Ileum (tissue), 1 donor: Measurements from ENCODE around the genes SMURF1 and CNPY4.

DNA sequence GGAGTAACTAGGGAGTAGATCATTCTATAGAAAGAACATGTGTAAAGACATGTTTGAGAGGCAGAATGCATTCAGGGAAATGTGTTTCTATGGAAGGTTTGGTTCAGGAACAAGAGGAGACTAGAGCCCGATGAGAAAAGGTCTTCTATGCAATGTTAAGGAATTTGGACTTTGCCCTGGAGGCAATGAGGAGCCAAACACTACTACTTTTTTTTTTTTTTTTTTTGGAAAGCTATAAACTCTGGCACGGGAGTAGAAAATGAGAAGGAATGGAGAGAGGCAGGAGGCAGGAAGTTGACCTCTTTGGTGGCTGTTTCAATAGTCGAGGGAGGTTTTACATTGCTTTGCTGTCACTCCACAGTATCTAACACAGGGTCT is 44.9 kb downstream of the SMURF1 start:
- PRO-cap: no peak

GRCh38 chr7:99103731-99104327 is 40.1 kb downstream of the SMURF1 start:
- PRO-cap: no peak

DNA sequence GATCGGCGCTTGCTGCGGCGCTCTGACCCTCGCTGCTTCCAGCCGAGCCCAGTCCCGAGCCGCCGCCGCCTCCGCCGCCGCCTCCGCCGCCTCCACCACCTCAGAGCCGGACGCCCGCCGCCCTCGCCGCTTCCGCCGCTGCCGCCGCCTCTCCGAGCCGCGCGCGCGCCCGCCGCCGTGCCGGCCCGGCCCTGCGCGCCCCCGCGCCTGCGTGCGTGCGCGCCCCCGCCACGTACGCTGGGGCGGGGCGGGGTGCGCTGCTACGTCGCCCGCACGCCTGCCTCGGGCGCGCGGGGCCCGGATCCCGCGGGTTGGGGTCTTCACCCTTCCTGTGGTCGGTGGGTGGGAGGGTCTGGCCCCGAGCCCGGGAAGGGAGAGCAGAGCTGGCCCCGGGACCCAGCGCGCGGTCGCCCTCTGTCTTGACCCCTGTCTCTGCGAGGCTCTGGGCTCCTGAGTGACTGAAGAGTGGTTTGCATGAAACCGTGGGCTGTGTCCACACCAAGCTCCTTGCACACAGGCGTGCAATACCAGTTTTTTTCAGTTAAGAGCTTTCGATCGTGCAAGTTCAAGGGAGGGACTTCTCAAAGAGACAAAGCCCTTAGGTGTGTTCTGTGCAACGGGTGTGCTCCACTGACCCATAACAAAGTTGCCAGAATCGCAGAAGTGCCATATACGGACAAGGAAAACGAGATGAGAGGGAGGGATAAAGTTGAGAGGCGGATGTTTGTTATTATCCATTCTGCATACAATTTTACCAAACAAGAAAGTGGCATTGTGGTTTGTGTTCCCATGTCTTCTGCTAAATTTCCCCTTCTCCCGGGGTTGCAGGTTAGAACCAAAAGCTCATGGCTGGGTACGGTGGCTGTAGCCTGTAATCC is at the start of gene SMURF1:
Gene SMURF1 (minus strand): TSS at position 151 of the 878 bp plus-strand sequence.
- PRO-cap: bidirectional peak, plus-strand start at position 235 of the sequence, minus-strand start at position 151 of the sequence

DNA sequence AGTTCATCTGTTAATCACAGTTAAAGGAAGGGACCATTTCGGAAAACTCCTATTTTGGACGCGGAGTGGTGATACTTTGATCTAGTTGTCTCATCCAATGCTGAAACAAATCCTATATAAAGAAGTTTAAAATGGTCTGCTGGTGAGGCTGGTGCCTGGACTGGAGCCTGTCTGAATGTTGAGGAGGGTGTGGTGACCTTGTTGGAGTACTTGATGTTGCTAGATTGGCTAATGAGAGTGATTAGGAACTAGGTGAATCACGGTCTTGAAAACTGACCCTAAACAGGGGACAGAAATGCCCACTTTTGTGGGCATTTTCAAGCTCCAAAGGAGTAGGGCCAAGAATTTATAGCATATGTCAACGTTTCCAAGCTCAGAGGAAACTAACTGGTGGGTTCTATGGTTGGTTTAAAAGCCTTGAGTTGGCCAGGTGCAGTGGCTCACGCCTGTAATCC is 2.0 kb downstream of the ARPC1A start:
- PRO-cap: no peak

- PRO-cap: bidirectional peak, plus-strand start at chr7:99380324, minus-strand start at chr7:99380227
Observed at GRCh38 chr7:99379787-99380936, 5.6 kb downstream of the ARPC1B start.

DNA sequence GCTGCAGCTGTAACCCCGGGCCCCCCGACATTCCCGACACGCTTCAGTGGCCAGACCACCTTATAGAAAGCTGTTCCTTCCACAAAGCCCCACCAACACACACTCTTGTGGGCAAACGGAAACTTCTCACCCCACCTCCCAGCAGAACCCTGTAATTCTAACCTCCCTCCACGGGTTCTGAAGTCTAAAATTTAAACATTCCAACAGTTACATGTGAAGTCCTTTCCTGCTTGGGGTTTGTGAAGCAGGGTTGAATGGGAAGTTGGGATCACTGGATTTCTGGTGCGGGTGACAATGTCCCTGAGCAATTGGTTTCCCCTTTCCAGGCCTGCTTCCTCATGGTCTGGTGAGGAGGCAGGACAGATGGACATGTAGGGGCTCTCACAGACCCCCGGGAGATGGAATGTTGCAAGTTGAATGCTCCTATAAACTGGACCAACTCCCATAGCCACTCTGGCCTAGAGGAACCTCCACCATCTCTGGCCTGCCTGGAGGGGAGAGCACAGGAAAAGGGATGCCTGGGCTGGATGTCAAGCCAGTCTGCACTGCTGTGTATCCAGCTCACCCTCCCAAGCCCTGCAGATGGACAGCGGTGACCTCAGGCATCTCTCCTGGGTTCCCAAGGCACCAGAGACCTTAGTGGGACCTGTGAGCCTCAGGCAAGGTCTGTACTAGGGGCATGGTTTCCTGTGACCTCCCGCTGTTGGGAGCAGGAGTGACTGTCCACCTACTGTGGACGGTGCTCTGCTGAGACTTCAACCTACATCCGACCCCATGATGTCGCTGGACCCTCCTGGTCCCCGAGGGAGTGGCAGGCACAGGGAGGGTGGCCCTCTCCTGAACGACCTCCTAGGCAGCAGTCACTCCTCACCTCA is 11.3 kb downstream of the PDAP1 start:
- PRO-cap: no peak

GRCh38 chr7:99469233-99469927 is 3.3 kb upstream of the ZNF789 start:
- PRO-cap: no peak

DNA sequence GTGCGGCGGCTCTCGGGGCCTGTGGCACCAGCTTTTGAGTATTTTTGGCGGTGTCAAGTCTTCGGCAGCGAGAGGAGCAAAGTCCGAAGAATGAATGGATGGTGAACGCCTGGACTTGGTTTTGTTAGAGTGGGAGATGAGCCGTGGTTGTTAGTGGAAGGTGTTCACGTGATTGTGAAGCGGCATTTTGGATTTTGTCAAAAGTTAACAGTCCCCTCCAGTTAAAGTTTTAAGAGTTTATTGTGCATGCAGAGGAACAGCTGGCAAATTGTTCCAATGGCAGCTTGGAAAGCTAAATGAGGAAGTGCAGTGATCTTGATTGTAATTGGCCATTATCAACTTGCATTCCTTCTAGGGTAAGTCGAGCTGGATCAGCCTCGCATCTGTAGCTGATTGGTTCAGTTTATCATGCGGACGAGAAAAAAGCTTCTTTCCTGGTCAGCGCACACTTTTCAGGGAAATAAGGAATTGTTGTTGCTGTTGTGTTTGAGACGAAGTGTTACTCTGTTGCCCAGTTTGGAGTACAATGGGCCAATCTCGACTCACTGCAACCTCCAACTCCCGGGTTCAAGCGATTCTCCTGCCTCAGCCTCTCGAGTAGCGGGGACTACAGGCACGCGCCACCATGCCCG is 577 bp downstream of the ZNF789 start:
- PRO-cap: no peak

DNA sequence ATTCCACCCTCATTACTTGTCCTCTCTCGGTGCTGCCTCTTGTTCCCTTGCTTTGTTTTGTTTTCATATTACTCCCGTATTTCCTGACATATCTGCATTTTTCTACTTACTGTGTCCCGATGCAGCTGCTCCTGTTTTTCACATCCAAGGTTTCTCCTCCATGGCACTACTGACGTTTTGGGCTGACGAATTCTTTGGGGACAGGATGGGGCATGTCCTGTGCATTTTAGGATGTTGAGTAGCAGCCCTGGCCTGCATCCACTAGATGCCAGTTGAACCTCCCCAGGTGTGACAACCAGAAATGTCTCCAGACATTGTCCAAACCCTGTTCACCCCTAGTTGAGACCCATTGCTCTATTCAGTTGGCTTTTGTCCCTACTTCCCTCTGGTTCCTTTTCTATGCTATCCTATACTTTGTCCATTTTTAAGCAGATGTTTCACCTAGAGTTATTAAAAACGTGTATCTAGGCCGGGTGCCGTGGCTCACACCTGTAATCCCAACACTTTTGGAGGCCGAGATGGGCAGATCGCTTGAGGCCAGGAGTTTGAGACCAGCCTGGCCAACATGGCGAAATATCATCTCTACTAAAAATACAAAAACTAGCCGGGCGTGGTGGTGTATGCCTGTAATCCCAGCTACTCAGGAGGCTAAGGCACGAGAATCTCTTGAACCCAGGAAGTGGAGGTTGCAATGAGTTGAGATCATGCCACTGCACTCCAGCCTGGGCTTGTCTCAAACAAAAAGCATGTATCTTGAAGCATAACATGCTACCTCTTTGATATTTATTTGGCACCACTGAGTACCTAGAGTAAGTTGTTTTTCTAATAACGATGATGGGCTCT is 12.6 kb downstream of the ZNF789 start:
- PRO-cap: no peak

DNA sequence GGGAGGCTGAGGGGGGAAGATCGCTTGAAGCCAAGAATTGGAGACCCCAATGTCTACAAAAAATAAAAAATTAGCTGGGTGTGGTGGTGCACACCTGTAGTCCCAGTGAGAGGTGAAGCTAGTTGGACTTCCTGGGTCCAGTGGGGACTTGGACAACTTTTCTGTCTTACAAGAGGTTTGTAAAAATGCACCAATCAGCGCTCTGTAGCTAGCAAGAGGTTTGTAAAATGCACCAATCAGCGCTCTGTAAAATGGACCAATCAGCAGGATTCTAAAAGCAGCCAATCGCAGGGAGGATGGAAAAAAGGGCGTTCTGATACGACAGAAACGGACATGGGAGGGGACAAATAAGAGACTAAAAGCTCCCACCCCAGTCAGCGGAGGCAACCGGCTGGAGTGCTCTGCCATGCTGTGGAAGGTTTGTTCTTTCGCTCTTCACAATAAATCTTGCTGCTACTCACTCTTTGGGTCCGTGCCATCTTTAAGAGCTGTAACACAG is 1.1 kb upstream of the ZNF394 start:
- PRO-cap: no peak

DNA sequence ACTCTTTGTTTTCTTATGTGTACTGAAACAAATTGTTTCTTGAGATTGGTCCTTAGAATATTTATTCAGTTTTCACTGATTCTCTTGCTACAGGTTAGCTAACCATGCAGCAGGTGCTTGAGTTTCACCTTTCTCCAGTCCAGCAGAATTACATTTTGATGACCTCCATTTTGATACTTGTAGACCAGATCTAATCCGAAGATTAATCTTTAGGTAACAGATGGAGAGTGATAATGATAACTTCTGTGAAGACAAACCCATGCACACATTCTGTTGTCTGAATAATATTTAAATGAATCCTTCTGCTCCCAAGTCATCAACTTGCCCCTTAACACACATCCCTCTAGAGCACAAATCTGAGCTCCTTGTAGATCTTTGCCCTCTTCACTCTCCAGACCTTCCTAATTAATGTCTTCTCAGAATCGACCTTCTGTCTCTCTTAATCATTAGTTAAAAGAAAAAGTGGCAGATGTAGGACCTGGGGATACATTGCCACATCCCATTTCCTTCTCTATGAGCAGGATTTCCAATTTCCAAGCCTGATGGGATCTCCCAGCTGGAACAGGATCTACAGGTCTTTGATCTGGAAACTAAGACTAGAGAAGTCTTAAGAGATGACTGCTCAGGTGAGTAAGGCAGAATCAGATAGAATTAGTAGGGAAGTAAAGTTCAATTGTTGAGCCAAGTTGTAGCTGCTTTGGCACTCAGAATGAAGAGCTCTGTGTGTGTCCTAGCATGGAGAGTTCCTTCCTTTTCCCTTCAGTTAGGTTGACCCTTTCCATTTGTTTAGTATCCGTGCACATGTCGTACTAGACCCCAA is 12.9 kb downstream of the ZNF655 start:
- PRO-cap: no peak

DNA sequence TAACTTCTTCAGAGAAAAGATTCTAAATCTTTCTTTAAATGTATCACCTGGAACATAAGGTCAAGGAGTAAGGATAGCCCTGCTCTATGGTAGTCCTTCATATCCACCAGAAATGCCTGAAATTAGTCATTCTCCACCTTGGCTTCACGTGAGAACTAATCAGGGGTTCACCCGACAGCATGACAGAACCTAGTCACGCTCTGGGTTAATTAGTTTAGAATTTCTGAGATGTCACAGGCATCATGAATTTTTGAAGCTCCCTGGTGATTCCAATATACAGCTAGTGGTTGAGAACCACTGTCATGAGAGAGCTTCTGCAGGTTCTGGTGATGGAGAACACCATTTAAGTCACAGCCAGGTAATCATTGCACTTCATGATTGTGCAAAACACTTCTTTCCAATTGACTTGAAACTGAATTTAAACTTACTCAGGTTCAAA is 30.4 kb downstream of the CYP3A5 start:
- PRO-cap: no peak

DNA sequence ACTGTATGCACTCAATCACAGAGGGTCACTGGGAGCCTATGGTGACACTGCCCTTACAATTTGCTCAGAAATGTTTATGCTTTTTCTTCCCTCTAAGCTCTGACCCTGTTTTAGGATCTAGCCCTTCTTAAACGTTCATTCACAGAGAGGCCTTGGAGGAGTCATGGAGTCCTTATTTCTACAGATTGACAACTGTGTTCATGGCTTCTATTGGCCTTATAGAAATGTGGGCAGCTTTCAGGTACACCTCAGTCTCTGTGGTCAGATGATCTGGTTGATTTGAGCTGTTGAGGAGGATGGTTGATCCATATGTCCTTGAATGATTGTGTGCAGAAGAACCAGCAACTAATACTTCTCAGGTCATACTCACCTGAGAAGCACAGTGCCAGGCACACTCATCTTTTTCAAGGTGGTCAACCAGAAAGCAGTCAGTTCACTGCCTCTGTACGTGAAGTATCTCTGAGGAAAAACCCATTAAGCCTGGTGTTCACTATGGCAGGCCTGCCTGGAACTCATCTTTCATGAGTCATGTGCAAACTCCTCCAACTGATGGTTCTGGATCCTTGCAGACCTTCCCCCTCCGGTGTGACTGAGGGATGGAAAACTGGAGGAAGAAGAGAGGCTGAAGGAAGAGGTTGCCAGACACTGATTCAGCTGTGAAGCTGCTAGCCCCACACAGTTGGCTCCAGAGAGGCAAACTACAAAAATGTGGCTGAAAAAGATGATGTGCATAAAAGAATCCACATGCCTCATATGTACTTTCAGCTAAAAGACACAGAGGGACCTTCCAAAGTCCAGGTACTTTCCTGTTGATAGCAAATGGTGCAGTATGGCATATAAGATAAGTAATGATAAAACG is 2.9 kb downstream of the CYP3A5 start:
- PRO-cap: bidirectional peak, plus-strand start at position 616 of the sequence, minus-strand start at position 517 of the sequence

- PRO-cap: unidirectional peak, minus-strand start at chr7:99780778
Observed at GRCh38 chr7:99780464-99781380, 3.3 kb downstream of the CYP3A4 start.

- PRO-cap: bidirectional peak, plus-strand start at chr7:99787275, minus-strand start at chr7:99786986
Observed at GRCh38 chr7:99786826-99787126, 2.8 kb upstream of the CYP3A4 start.

DNA sequence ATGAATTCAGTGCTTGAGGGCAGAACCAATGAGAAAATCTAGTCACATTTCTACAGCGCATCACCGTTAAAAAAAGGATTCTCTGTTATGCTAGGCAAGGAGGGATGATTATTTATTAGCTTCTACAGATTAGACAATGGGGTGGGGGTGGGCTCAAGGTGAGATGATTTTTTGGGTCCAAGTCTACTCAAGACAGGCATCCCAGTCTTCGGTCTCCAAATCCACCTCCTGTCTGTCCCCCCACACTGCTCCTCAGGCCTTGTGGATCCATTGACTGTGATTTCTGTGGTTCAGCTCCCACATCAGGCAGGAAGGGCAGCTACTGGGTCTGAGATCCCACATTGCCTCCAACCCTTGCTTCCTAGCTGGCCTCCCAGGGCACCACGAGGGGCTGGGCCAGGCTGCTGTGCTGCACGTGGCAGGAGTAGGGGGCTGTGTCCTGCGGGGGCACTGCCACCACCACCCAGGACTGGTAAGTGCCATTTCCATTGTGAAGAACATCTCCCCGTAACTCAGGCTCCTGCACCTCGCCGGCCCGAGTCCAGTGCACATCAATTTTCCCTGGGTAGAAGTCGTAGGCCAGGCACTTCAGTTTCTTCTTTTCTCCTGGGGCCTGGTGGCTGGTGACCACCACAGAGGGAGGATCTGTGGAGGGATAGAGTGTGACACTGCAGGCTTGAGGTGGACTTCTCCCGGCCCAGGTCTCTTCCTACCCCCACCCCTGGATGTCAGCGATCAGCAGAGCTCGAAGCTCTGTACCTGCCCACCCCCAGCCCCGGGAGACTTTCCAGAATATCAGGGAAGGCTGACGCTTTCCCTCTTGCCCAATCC is 9.0 kb downstream of the AZGP1 start:
- PRO-cap: no peak

DNA sequence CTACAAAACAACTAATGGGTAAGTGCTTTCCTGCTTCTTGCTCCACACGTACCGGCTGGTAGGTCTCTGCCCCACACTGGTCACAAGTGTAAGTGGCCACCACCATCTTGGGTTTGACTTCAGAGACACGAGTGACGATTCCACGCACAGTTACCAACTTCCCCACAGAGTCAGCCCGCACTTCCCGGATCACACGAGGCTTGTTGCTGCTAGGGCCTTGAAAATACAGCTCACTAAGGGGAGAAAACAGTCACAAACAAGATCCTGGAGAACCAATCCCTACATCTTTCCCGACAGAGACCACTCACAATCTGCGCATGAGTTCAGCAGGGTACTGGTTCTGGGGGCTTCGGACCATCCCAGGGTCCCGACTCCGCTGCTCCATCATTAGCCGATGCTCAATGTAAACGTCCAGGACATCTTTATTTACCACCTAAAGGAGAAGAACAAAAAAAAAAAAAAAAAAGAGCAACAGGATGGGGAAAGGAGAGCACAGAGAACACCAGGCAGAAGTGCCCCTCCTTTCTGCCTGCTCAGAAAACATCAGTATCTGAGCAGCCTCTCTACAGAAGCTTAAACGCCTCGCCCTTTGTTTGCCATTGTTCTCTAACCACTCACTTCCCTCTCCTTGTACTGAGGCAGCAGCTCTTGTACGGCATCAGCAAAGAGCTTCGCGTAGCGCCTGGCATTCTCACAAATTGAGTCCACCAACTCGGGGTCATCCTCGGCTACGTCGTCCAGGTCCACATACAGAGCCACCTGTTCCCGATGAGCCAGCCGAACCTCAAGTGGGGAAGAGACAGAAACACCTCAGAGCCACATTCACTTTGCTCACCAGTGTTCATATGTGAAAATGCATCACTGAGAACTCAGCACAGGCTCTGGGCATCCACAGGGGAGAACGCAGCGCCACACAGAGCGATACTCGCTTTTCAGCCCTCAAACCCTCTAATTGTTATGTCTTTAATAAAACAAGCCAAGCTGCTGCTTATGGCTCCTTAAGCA is 1.9 kb downstream of the MCM7 start:
- PRO-cap: no peak

DNA sequence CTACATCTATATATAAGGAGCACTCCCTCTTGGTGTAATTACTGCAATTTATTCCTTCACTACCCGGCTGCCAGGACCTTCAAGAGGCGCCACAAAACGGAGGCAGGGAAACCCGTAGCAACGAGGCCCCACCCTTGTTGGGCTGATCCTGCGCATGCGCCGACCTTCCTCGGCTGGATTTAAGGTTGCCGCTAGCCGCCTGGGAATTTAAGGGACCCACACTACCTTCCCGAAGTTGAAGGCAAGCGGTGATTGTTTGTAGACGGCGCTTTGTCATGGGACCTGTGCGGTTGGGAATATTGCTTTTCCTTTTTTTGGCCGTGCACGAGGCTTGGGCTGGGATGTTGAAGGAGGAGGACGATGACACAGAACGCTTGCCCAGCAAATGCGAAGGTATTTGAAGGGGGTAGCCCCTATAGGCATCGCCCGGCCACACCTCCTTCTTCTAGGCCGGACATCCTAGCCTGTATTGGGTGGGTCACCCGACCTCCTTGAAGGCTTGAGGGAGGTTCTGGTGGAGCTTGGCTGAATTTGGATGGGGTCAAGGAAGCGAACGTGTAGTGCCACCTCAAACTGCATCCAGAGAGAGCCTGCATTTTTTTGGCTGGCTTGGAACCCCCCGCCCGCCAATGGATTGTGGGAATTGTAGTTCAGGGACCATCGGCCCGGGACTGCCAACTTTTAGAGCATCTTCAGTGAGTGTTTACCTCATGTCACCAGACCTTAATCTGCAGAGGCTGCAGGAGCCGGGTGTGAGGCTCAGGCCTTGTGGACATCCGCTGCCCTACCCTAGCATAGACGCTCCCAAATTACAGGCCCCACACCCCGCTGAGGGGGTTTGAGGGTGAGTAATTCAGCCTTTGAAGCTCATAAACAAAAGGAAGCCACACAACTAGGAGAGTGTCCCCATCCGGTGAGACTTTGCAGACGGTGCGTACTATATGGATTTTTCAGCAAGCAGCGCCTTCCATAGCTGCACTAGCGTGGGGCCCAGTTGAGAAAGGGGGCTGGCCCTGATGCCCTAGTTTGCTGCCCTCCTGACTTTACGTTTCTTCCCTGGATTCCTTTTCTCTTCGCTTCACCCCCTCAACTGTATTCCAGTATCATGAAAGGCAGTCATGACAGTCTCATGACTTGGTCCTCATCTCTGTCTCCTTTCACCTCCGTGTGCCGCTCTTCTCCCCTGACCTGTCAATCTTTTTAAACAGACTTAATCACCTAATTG is at the start of gene CNPY4:
Gene CNPY4 (plus strand): TSS at position 165 of the 1,225 bp plus-strand sequence.
- PRO-cap: bidirectional peak, plus-strand start at position 194 of the sequence, minus-strand start outside the sequence

GRCh38 chr7:100127342-100127878 is 643 bp downstream of the MBLAC1 start:
- PRO-cap: bidirectional peak, plus-strand start at chr7:100127753, minus-strand start at chr7:100127800

DNA sequence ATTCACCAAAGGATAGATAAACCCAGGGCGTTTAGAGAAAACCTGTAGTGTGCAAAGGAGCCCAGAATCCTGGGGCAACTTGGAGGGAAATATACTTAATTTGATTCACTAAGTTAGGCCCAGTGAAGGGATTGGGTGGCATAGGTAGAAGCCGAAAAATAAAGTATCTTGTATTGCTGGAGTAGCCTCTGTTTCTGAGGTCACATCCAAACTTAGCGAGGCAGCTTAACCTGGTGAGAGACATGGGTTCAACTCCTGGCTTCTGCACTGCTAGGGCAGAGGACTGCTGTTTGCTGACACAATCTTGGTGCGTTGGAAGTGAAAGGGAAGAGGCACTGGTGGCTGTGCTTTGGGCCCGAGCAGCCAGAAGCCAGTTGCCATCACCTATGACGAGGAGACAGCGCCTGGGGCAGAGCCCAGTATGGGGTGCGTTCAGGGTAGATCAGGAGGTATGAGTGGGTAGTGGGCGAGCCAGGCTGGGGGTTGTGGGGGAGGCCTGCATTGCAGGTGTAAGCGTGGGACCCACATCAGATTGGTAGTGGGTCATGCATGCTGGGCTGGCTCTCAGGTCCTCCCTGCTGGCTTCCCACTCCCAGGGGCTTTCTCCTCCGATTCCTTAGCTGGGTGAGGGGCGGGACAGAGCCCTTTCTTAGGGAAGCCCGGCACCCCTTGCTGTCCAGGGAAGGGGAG is 629 bp upstream of the PVRIG start:
- PRO-cap: no peak